Parotid gland (tissue), 1 donor: ENCODE measurements around a stretch of chr12.

GRCh38 chr12:132600129-132600831 lies 10.1 kb downstream of the LRCOL1 start:
- PRO-cap, result no peak

- PRO-cap, result no peak
These were observed 7.3 kb upstream of the ANKLE2 start for GRCh38 chr12:132768883-132769475.

GRCh38 chr12:132782180-132782587 lies 20.6 kb upstream of the ANKLE2 start:
- PRO-cap, result no peak

DNA sequence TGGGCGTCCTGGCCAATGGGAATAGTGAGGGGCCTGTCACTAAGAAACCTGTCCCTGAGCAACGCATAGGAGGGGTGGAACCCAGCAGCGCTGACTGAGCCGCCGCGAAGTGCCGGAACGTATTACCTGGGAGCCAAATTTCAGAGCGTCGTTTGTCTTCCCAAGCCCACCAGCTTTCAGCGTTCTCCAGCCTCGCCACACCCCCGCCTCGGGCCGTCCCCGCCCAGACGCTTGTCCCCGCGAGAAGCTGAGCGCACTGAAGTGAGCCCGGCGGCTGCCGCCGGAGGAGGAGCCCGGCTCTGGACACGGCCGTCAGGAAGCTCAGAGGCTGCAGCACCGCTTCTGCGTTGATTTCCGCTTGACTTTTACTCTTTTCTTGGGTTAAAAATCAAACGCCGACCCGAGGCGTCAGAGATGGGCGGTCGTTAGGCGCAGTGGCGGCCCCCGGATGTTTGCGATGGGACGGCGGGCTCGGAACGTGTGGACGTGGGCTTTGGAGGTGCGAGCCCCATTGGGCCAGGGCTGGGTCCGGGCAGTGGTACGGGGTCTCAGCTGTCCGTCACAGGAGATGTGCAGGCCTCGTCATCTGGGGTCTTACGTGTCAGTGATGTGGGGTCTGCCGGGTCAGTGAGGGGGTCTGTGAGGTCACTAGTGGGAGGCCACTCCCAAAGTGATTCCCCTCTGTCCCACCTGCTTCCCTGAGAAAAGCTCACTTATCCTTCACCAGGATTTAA lies 21.4 kb upstream of the CHFR start:
- PRO-cap, result bidirectional peak, plus-strand start at position 77 of the sequence, minus-strand start outside the sequence; unidirectional peak, plus-strand start at position 306 of the sequence

DNA sequence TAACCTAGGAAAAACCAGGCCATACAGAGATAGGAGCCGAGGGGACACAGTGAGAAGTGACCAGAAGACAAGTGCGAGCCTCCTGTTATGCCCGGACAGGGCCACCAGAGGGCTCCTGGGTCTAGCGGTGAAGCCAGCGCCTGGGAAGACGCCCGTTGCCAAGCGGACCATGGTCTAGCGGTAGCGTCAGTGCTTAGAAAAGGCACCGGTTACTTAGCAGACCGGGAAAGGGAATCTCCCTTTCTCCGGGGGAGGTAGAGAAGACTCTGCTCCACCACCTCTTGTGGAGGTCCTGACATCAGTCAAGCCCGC lies 9.2 kb upstream of the ZNF26 start:
- PRO-cap, result no peak